Skeletal muscle cell (primary cell): ENCODE measurements around the gene CLCN1.

DNA sequence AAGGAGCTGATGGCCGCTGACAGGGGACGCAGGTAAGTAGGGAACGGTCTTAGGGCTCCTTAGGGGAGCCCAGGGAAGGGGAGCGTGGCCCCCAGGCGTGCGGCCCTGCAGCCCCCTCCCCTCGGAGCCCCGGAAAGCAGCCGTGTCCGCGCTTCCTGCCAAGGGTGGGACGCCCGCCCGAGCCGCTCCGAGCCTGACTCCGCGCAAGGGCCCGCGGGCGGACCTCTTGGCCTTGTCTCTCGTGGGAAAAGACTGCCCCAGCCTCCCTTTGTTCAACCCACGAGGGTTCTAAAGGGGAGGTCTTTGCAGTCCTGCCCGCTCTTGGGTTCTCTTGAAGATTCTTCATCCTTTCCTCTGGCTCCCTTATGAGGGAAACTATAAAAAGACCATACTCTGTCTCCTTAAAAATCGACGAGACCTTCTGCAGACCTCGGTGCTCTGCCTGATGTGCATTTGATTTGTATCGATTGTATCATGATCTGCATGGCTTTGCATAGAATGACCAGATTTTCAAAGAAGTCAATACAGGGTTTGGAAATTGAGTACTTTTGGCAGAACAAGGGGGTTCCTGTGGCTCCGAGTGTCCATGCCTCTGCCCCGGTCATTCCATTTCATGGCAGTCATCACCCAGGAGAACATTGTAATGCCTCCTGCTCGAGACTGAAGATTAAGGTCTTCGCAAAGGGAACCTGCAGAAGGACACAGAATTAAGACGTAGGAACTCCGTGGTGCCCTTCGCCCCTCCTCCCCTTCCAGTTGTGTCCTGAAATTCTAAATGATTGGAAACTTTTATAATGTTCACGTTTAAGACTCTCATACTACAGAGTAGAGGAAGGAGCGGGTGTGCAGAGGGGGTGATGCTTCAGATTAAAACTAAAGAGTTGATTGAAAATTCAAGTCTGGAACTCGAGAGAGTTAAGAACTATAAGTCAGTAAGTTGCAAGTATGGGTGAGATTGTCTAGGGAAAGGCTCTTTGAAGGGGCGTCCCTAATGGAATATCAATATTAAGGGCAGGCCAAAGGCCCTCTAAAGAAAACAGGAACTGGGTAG is 672 bp downstream of the CASP2 start:
- RRBS, result no CpG with 5 or more reads among the region's 39 CpGs

DNA sequence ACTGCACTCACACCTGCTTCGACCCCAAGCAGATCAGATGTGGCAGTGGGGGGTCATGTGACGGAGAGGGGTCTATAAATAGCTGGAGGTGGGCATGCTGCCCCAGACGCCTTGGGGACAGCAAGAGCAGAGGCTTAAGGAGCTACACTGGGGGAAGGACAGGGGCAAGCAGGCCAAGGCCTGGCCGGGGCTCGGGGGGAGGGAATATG is at the start of gene CLCN1:
Gene CLCN1, plus strand, starts transcription at position 105 of the 209 bp plus-strand sequence.
- RRBS, result no CpG with 5 or more reads among the region's 5 CpGs

- RRBS, result 31% methylated on average over 3 of the region's 20 CpGs
Observed at GRCh38 chr7:143390982-143391768, 10.0 kb downstream of the ZYX start.

DNA sequence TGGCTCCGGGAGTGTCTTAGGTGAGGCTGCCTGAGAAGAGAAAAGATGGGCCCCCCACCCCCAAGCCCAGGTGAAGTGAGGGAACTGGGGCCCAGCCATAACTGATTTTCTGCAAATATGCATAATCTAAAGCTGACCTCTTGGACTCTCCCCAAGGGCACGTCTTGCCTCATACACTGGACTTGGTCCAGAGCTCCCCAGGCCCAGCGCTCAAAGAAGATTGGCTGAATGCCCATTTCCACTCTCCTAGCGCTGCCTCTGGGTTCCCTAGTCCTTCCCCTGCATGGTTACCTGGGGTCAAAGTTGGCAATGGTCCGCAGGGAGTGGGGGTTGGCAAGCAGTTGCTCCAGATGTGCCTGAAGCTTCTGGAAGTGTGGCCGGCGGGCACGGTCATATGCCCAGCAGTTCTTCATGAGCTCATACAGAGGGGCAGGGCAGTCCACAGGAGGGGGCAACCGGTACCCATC is 12.3 kb downstream of the ZYX start:
- RRBS, result 58% methylated on average over 4 of the region's 9 CpGs

- RRBS, result no CpG with 5 or more reads among the region's 4 CpGs
Observed at GRCh38 chr7:143436518-143437187, 6.6 kb upstream of the TAS2R60 start.

- RRBS, result no CpG with 5 or more reads among the region's 27 CpGs
Observed at GRCh38 chr7:143882607-143883173, 19.3 kb downstream of the TCAF1 start.

DNA sequence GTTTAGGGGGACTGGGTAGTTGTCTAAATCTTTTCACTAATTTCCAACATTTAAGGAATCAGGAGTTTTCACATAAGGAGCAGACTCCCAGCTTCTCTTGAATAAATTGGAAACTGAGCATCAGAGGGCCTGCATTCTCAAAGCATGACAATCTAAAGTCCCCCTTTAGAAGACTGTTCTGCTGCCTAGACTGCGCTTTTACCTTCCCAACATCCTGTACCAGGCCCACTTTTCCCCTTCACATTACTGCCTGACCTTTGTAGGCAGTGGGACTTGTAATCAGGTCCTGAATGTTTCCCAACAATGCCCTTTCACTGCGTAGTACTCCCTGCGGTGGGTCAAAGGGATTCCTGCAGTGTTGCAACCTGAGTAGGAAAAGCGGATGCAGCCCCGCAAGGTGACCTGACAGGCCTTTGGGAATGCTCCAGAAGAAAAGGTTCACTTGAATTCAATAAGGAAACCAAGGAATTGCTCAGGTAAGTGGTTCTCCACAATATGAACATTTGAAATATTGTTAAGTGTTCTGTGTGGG is 4.9 kb upstream of the TCAF1 start:
- RRBS, result no CpG with 5 or more reads among the region's 5 CpGs

- RRBS, result no CpG with 5 or more reads among the region's 6 CpGs
Observed at GRCh38 chr7:144004637-144005051, 4.5 kb downstream of the OR6B1 start.

DNA sequence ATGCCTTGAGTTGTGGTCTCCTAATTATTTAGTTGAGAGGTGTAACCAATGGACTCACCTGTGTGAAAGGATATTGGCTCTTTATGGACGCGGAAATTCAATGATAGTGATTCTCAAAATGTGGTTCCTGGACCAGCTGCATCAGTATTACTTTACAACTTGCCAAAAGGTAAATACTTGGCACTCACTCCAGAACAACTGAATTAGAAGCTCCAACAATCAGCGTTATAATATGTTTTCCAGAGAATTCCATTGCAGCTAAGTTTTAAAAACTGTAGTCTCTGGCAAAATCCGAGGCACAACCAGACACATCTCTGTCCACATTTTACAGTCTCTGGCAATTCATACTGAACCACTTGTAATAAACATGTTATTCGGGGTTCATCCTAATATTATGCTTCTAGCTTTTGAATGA is 1144.1 kb downstream of the CNTNAP2 start:
- RRBS, result no CpG with 5 or more reads among the region's 5 CpGs

DNA sequence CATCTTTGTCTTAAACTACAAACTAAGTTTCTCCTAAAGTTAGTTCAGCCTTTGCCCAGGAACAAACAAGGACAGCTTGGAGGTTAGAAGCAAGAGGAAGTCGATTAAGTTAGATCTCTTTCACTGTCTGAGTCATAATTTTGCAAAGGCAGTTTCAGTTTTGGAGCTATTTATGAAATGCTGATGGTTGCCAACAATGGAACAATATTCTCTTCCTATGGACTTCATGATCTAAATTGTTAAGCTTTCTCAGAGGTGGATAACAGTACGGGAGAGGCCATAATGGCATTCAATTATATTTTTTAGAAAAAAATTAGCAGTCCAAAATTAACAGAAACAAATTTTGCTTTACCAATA is 25.9 kb upstream of the C7orf33 start:
- RRBS, result no CpG with 5 or more reads among the region's 2 CpGs

- RRBS, result no CpG with 5 or more reads among the region's 9 CpGs
Observed at GRCh38 chr7:148806896-148807997, 76.8 kb downstream of the EZH2 start.

- RRBS, result 0% methylated on average over 3 of the region's 41 CpGs
Observed at GRCh38 chr7:148940483-148941378, 56.6 kb upstream of the EZH2 start.

- RRBS, result no CpG with 5 or more reads among the region's 14 CpGs
Observed at GRCh38 chr7:148963752-148964214, 64.5 kb downstream of the PDIA4 start.

- RRBS, result no CpG with 5 or more reads among the region's 12 CpGs
Observed at GRCh38 chr7:149002802-149003253, 25.5 kb downstream of the PDIA4 start.

DNA sequence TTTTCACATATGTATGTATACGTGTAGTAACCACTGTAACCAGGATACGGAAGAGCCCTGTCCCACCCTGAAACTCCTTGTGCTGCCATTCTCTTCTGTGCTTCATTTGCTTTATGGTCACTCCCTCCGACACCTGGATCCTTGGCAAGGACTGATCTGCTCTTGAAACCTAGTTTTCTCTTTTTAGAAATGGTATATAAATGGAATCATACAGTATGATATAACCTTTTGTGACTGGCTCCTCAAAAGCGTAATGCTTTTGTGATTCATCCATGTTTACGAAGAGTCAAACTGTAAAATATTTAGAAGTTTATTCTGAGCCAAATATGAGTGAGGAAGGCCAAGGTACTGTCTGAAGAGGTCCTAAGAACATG is 1.6 kb upstream of the ZNF425 start:
- RRBS, result no CpG with 5 or more reads among the region's 5 CpGs

GRCh38 chr7:149178653-149178961 is 16.7 kb upstream of the ZNF282 start:
- RRBS, result no CpG with 5 or more reads among the region's 3 CpGs

DNA sequence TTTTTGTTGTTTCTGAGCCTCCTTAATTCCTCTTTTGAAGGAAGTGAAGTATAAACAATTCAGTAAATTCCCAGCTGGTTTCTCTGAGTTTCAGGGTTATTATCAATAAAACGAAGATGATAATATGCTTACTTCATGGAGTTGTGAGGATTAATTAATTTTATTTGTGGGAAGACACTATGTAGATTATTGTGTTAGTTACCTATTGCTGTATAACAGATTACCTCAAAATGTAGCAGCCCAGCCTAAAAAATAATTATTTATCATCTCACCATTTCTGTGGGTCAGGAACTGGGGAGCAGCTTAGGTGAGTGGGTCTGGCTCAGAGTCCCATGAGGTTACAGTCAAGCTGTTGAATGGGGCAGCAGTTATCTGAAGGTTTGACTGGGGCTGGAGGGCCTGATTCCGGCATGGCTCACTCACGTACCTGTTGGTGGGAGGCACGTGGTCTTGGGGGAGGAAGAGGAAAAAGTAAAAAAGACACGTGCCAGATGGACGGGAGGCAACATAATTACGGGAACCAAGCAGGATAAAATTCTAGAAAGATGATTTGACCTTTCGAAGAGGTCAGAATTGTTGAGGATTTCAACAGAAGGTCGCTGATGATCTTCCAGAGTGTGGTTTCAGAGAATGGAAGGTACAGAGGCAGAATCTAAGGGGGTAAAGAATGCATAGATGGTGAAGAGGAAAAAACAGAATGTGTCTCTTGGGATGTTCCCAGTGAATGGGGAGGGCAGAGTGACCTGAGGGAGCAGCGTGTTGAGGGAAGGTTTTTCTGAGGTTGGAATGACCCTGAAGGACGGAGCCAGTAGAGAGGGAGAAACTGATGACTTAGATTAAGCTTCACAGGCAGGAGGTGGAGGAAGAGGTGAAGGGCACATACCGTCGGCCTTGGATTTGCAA is 8.6 kb downstream of the ZNF282 start:
- RRBS, result no CpG with 5 or more reads among the region's 13 CpGs

GRCh38 chr7:149473382-149473737 is 12.5 kb upstream of the ZNF777 start:
- RRBS, result no CpG with 5 or more reads among the region's 6 CpGs

DNA sequence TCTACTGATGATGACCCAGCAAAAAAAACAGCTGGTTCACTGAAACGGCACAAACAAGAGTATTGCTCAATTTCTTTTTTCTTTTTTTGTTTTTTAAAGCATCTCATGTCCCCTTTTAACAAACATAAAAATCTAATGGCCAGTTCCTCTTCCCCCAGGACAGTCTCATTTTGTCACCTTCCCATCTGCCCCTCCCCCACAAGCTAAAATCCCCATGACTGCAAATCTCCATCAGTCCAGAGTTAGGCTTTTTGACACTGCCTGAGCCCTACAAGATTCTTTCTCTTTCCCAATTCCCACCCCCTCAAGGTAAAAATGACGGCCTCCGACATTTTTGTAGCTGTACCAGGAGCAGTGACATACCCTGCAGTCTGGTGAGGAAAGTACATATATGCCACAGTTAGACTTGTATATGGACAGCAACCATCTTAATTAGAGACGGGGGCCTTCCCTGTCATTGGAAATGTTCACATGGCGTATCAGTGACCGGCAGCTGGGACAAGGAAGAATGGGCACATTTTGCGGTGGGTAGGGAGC is 2.6 kb downstream of the ZNF746 start:
- RRBS, result no CpG with 5 or more reads among the region's 7 CpGs

- RRBS, result no CpG with 5 or more reads among the region's 11 CpGs
Observed at GRCh38 chr7:149607648-149608919, 106.7 kb upstream of the KRBA1 start.